Neural cell (in vitro differentiated cells): ENCODE measurements around a stretch of chr13.

- RAMPAGE, long total RNA: no peak
Observed at GRCh38 chr13:43891811-43892367, 12.2 kb downstream of the LACC1 start.

DNA sequence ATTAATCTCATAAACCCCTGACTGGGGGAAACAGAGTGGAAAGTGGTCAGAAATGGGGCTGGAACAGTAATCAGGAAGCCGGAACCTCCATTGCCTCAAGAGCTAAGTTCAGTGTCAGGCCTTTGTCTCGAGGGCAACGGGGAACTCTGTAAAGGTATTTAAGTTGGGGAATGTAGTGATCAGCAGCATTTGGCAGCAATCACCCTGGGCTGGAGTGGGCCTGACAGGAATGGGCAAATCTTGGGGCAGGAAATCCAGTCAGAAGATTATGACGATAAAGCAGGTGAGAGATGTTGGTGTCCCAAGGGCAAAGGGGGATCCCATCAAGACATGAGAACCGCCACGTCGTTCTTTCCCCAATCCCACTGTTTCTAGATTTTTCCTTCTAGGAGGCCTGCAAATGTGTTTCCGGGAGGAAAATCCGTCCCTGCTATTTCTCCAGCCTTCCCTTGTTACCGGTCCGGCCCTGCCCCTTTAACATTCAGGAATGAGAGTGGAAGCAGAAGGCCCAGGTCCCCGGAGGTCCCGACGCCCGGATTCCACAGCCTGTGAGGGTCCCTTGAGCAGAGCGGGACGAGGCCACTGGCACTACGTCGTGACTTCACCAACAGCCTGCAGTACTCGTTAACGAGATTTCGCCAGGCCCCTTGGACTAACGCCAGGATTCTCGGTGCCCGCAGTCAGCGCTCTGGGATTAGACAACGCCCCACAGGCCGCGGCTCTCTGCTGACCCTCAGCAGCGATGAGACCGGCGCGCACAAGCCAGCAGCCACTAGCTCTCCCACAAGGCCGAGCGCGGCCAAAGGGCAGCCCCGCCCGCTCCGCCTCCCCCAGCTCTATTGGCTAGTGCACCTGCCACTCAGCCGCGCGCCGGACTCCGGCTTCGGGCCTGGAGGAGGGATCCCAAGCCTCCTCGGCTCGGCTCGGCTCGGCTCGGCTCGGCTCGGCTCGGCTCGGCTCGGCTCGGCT is 19.6 kb downstream of the SMIM2 start:
- RAMPAGE, long total RNA: no peak

- RAMPAGE, long total RNA: no peak
Observed at GRCh38 chr13:44231799-44232604, 70.9 kb upstream of the SMIM2 start.

GRCh38 chr13:44236350-44236857 is 75.3 kb upstream of the SMIM2 start:
- RAMPAGE, long total RNA: no peak

DNA sequence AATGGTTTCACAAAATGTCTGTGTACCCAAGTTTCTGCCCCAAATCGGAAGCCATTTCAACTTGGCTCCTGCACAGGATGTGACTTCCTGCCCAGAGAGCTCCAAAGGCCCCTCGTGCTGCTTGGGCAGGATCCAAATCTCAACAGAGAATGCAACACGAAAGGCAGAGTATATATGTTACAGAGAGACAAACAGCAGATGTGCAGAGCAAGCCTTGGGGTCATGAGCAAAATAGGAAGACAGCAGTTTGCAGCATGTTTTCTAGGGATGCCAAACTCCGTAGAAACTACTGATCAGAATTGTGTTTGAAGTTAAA is 95.4 kb upstream of the SERP2 start:
- RAMPAGE, long total RNA: no peak

- RAMPAGE, long total RNA: no peak
Observed at GRCh38 chr13:44300823-44301782, 72.5 kb upstream of the SERP2 start.

DNA sequence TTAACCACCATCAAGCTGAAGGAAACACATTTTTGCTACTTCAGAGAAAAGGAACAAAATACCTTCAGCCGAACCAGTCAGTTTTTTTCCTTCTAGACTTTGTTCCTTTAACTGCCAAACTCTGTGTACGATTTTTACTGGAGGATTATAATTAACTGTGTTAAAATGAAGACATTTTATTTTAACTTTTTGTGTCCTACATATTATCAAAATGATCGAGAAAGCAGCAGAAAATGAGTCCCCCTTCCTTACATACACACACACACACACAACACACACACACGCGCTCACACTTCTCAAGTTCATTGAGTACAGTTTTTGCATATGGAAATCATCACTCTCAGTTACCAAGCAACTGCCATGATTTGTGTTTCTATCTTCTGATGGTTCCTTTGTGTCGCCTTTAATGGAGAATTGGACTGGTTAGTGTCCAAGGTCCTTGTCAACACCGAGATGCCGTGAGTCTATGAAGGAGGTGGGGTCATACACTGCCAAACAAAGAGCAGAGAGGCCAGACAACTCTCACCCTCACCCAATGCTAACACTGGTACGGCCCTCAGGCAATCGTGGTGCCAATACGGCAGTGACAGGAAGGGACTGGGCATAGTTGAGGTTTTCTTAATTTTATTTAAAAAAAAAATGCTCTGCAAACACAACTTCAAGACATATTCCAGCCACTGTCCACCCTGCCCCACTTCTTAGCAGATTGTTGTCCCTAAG is 9.7 kb upstream of the SERP2 start:
- RAMPAGE, long total RNA: no peak

GRCh38 chr13:44379916-44380377 is 6.3 kb downstream of the SERP2 start:
- RAMPAGE, long total RNA: no peak

DNA sequence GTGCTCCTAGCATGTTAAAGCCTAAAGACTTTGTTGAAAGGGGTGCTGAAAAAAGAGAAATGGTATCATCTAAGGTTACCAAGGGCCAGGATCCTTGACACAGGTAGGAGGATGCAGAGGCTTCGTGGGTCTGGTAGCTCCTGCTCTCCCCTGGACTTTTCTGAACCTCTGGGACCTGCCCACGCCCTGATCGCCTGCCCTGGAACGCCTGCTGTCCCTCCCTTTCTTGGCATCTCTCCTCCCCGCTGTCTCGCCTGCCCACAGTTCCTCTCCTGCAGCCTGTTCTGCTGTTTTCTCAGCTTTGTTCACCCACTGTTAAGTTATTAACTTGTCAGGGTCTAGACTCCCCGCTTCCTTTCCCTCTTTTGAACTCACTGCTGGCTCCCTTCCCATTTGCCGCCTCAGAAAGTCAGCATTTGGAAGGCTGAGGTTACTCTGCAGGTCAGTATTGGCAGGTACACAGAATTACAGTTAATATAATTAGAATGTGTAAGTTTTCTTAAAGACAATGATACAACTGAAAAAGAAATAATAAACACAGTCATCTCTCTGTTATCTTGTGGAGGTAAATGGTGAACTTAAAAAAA is 19.8 kb downstream of the SERP2 start:
- RAMPAGE, long total RNA: no peak

- RAMPAGE, long total RNA: start-site peak on the minus strand at chr13:44436815-44436859, 5,710 and 8,615 reads in 2 replicates
Observed at GRCh38 chr13:44436276-44437609, 63.1 kb downstream of the SERP2 start.

DNA sequence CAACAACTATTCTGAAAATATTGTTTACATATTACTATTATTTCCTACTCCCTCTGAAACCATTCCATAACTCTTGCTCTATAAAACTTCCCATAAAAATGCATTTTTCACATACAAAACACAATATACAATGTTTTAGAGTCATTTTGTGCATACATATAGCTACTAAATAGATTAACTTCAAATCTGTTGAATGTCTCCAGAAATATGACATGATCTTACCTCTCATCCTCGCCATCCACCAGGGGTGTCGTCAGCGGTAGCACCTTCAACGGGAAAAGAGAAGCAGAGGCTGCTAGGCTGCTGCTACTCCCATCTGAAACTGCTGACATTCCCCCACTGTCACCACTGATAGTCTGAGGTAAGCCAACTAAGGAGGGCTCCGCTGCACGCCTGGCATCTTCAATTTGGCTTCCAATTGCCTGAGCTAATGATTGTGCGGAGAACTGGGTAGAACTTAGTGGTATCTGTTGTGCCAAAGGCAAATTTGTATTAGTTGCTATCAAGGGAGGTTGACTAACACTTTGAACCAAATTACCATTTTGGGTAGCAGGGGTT is 3.1 kb downstream of the TSC22D1 start:
- RAMPAGE, long total RNA: no peak

- RAMPAGE, long total RNA: no peak
Observed at GRCh38 chr13:44747072-44747652, 171.0 kb upstream of the TSC22D1 start.

- RAMPAGE, long total RNA: no peak
Observed at GRCh38 chr13:44931105-44931731, 58.1 kb downstream of the NUFIP1 start.

DNA sequence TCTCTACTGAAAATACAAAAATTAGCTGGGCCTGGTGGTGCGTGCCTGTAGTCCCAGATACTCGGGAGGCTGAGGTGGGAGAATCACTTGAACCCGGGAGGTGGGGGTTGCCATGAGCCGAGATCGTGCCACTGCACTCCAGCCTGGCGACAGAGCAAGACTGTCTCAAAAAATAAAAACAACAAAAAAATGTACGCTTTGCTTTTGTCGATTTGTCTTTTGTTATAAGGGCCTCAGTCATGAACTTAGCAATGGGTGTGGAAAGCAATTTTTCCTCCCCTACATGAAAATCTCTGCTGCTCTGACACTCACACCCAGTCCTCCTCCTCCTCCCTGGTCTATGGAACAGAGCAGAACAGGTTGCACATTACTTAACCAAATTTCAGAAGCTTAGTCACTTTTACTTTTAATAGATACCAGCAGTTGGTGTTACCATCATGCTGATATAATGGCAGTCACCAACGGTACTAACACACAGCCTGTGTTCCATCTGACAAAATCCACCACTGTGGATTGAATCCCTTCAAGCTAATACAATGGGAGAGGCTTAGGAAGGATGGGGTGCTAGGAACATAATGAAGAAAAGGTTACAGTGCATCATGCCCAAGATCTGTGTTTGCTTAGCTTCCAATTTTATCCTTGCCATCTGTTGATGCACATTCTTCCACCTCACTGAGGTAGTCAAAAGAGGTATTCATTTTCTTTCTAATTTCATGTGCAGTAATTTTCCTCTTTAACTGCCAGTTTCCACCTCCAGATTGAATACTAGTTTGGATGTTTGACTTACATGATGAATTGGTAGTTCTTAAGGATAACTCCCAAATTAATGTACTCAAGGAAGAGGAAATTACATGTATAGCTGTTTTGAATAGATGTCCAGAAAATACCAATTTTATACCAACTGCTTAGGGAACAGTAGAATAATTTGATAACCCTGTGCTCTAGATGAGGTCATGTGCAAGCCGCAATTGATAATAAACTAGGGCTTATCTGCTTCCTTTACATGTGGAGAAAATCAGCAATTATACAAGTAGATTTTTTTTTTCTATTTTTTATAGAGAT is 9.7 kb downstream of the TPT1 start:
- RAMPAGE, long total RNA: no peak

GRCh38 chr13:45332117-45332797 is 8.7 kb downstream of the TPT1 start:
- RAMPAGE, long total RNA: no peak

GRCh38 chr13:45337471-45337765 is 3.6 kb downstream of the TPT1 start:
- RAMPAGE, long total RNA: no peak

DNA sequence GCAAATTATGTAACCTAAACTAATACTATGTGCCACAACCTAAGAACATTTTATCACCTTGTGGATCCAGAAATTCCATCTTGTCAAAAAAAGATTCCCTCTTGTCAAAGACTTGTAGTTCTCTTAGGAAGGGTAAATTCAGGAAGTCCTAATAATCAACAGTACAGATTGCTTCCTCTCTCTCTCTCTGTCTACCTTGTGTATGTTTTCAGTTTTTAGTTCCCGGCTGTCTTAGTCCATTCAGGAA is 40.3 kb upstream of the SIAH3 start:
- RAMPAGE, long total RNA: no peak

- RAMPAGE, long total RNA: no peak
Observed at GRCh38 chr13:45969205-45970097, 83.1 kb downstream of the ZC3H13 start.

GRCh38 chr13:46038019-46038831 is 14.3 kb downstream of the ZC3H13 start:
- RAMPAGE, long total RNA: no peak

GRCh38 chr13:46124340-46125059 is 19.7 kb upstream of the CPB2 start:
- RAMPAGE, long total RNA: no peak